Measurements from ENCODE around the gene PAIP2B.

GRCh38 chr2:69704377-69704948, 37.5 kb upstream of the ANXA4 start:
- PRO-cap: no peak

GRCh38 chr2:69797898-69798708, 31.4 kb upstream of the GMCL1 start:
- PRO-cap: no peak

GRCh38 chr2:70087504-70087542, within 50 bp of the PCBP1 start:
- PRO-cap: no peak

GRCh38 chr2:70132112-70133230, 45.2 kb downstream of the PCBP1 start:
- PRO-cap: bidirectional peak, plus-strand start at chr2:70132626, minus-strand start at chr2:70132698

- PRO-cap: bidirectional peak, plus-strand start at chr2:70142945, minus-strand start at chr2:70142503
These were observed 48.0 kb downstream of the C2orf42 start for GRCh38 chr2:70142858-70143170.

- PRO-cap: no peak
These were observed 2.6 kb upstream of the FAM136A start for GRCh38 chr2:70304316-70305018.

DNA sequence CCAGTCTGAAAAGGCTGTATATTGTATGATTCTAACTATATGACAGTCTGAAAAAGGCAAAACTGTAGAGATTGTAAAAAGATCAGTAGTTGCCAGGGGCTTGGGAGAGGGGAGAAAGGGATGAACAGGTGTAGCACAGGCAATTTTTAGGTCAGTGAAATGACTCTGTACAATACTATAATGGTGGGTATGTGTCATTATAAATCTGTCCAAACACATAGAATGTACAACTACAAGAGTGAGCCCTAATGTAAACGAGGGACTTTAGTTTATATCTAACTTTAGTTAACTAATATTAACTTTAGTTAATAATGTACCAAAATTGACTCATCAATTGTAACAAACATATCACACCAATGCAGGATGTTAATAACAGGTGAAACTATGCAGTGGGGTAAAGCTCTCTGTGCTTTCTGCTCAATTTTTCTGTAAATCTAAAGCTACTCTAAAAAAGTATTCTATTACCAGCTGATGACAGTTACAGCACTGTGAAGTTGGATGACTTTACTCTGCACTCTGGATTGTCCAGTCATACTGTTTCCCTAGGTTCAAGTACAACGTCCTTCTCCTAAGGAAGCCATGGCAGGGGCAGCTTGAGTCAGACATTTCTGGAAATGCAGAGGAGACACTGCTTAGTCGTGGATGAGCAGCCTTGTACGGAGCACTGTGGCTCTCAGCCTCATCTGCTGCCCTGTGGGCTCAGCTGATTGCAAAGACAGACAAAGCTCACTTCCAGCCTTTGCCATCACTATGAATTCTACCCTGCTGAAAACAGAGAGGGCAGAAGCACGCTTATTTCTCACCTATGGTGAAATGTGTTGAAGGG, 26.1 kb downstream of the TGFA start:
- PRO-cap: no peak

DNA sequence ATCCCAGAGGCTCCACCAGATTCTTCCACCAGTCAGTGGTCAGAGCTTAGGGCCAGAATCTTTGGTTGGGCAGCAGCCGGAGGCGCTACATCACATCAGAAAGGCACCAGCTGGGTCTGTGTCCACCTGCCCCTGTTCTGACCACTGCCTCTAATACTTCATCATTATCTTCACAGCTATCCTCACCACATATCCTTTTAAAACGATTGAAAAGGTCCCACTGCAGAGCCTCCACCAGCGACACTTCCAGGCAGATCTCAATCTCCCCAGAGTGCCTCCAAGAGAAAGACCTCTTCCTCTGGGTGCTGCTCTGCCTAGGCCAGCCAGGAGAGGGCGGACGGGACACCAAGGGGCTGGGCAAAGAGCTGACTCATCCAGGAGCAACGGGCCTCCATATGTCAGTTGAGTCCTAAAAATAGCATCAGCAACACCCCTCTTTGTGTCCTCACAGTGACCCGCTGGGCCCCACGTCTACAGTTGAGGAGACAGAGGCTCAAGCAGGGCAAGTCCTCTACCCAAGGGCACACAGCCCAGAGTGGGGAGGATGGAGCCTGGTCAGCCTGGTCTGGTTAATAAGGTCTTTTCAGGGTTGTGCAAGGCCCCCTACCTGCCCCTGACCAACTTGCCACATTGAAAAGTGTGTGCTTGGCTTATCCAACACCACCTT, 81.2 kb downstream of the ADD2 start:
- PRO-cap: bidirectional peak, plus-strand start at position 448 of the sequence, minus-strand start at position 273 of the sequence

DNA sequence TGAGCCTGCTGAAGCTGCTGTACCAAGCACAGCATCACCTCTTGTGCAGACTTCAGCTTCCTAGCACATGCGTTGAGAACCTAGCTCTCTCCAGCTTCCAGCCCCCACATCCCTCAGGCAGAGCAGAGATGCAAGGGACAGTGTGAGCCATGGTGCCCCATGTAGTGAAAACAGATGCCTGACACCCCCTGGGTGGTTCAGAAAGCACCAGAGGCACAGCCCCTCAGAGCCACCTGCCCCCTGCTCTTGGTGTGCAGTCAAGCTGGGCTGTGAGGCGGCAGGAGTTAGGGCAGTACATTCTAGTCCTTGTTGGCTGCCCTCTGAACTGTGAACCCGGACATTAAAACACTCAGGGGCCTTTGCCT, 52.7 kb downstream of the ADD2 start:
- PRO-cap: no peak

DNA sequence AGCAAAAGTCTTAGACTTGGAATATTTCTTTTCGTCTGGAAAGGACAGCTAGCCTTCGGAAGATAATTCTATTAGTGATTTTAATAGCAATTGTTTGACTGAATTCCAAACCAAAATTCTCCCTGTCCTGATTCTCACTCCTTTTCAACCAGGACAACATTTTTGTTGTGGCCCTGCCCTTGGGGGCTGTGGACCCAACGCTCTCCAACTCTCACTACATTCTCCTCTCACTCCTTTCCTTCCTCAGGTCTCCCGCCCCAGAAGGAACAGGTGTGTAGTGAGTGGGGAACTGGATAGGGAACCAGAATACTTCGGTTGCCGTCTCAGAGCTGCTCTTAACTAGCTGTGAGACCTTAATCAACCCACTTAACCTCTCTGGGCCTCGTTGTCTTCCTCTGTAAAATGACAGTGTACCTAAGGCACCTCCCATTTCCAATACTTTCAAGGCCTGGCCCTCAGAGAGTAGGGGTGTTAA, 607 bp upstream of the ADD2 start:
- PRO-cap: no peak

DNA sequence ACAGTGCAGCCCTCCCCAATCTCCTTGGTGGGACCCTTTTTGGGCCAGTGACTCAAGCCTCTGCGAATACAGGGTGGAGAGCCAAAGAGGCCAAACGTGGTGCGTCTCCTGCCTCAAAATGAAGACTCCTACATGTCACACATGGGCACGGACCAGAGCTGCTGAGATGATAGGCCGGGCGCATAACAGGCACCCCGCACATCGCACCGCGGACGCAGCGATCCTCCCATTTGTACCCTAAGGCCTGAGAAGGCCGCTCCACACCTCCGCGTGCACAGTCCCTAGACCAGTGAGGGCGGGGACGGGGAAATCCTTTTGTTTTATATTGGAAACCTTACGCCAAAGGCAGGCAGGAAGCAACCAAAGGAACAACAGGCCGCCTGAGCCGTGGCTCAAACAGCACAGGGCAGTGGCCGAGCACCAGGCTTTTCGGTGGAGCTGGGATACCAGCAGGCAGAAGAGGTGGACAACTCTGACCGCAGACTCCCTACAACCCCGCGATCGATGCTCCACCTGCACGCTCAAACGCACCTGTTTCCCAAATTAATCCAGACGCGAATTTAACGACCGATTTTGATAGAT, 3.6 kb downstream of the VAX2 start:
- PRO-cap: no peak

DNA sequence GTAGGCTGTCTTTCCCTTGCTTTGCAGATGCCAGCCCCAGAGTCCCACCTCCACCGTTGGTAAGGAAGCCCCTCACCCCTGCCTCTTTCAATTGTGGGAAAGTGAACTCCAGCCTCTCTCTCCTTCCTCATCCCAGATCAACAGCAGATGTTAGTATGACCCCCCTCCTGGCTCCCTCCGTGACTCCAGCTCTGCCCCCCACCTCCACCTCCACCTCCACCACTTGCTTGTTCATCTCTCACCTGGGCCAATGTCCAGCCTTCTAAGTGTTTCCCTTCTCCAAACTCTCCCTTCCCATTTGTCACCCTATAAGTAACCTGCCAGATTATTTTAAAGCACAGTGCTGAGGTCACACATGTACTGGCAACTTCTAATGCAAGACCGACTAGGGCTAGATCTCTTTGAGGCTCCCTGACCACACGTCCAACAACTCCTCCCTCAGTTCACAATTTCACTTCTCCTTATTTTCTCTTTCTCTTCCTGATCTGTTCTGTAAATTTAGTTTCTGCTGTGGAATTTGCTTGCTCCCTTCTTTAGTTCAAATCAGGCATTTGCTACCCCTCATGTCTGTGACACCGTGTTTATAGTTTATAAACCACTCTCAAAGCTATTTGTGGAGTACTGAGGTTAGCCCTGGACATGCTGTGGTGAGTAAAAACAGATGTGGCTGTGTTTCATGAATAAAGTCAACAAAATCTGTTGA, 3.9 kb upstream of the NAGK start:
- PRO-cap: no peak

- PRO-cap: bidirectional peak, plus-strand start at chr2:71068811, minus-strand start at chr2:71068815; bidirectional peak, plus-strand start at chr2:71068978, minus-strand start at chr2:71068899
These were observed 342 bp downstream of the NAGK start for GRCh38 chr2:71068748-71069231.

DNA sequence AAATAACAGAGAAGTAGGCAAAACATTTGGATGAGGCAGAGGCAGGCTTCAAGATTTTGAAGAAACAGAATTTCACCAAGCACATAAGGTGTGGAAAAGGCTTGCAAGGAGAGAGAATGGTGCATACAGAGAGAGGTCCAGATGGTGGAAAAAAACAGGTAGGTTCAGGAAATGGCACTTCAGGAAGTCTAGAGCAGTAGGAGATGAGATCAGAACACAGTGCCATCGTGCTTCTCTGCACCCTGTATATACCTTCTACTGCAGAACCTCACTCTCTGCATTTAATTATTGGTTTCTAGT, 2.5 kb downstream of the PAIP2B start:
- PRO-cap: no peak

- PRO-cap: bidirectional peak, plus-strand start at chr2:71227422, minus-strand start at chr2:71227103; unidirectional peak, plus-strand start at chr2:71227586
These were observed at the start of gene PAIP2B for GRCh38 chr2:71226765-71227824. PAIP2B (minus strand) TSS chr2:71227103.

- PRO-cap: no peak
These were observed 58.9 kb downstream of the ZNF638 start for GRCh38 chr2:71390355-71391107.

DNA sequence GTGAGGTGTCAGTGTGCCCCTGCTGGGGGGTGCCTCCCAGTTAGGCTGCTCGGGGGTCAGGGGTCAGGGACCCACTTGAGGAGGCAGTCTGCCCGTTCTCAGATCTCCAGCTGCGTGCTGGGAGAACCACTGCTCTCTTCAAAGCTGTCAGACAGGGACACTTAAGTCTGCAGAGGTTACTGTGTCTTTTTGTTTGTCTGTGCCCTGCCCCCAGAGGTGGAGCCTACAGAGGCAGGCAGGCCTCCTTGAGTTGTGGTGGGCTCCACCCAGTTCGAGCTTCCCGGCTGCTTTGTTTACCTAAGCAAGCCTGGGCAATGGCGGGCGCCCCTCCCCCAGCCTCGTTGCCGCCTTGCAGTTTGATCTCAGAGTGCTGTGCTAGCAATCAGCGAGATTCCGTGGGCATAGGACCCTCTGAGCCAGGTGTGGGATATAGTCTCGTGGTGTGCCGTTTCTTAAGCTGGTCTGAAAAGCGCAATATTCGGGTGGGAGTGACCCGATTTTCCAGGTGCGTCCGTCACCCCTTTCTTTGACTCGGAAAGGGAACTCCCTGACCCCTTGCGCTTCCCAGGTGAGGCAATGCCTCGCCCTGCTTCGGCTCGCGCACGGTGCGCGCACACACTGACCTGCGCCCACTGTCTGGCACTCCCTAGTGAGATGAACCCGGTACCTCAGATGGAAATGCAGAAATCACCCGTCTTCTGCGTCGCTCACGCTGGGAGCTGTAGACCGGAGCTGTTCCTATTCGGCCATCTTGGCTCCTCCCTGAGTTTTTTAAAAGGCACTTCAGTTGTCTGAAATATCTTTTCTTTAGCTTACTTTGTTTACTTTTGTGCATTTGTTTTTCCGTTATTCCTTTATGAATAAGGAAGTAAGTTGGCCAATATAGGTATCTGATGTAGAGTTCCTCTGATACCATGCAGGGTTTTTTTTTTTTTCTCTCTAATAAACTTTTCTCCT, 49.5 kb upstream of the DYSF start:
- PRO-cap: unidirectional peak, plus-strand start at position 101 of the sequence; bidirectional peak, plus-strand start at position 300 of the sequence, minus-strand start at position 218 of the sequence; unidirectional peak, minus-strand start at position 773 of the sequence

GRCh38 chr2:71467922-71468585, 1.6 kb downstream of the DYSF start:
- PRO-cap: no peak

DNA sequence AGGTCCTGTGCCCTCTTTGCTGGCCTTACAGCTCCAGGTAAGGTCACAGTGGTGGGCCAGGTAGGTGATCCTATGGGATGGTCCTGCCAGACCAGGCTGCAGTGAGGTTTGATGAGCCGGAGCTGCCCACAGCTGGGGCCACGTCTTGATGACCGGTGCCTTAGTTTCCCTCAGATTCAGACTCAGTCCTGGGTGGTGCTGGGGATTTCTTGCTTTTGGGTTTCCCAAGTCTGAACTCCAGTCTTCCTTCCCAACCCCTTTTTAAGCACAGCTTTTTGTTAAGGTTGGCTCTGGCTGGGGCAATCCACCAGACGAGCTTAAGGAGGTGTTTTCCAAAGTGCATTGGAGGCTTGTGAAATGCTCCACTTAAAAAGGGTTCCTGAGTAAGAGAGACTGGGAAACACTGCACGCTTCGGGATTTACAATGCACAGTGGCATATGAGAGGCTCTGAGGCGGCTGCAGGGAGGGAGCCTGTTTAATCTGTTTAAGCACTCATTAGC, 127.5 kb downstream of the DYSF start:
- PRO-cap: no peak

DNA sequence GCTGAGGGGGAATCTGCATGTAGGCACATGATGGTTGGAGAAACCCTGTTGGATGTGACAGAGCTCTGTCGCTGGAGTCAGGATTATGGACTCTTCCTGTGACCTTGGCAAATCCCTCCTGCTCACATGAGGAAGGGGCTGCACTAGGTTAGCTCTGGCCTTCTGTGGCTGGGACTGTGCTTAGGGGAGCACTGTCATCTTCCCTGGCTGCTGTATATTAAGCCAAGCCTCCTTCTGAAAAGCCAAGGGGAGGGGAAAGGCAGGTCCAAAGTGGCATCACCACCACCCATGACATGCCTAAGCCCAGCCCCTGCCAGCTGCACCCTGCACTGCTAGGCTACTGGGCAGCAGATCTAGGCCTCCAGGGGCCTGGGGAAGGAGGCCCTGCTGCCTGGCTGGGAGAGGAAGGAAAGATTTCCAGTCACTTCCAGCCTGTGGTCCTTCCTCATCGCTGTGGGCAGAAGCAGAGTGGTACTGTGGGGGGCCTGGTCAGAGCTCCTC, 218.3 kb downstream of the DYSF start:
- PRO-cap: no peak